GM19239 (cell line): ENCODE data around the genes HINFP and MCAM.

DNA sequence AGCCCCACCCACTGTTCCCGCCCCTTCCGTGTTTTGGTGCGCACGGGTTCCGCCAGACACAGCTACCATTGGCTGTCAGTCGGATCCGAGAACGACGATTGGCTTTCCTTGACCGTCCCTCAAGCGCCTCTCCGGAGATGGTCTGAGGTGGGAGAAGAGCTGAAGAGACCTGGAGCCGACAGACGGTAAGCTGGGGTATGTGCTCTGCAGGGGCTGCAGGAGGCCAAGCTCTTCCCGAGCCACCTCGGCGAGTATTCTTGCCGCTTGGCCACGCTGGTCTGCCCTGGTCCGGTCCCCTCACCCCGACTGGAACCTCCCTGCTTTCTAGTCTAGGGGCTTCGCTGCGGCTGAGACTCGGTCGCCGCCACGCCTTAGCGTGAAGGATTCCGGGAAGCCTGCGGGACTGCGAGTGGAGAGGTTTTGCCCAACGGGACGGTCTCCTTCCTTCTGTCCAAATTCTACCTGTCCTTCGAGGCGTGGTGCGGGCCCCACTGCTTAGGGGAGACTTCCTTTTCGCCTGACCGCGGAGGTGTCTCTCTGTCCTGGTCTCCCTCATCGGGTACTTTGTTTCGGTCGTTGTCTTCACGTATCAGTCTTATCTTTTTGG, at the start of gene HINFP:
HINFP (plus strand) TSS at position 126 of the 607 bp plus-strand sequence.
- RRBS: 3% methylated on average over 8 of the region's 43 CpGs

DNA sequence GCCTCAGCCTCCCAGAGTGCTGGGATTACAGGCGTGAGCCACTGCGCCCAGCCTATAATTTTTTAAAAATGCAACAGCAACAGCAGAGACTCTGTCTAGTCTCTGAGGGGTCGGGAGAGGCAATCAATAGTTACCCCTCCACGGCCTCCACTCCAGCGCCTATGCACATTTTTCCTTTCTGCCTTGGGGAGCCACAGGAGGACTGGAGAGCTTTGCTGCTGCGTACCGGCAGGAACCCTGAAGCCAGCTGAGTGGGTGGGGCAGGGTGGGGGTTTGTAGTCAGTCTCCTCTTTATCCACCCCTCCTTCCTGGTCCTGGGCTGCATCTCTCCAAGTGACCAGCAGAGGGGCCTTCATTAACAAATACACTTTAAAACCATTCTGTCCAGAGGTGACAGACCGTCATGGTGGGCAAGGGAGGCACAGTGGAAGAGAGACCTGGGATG, 4.1 kb upstream of the ABCG4 start:
- RRBS: no CpG with 5 or more reads among the region's 8 CpGs

DNA sequence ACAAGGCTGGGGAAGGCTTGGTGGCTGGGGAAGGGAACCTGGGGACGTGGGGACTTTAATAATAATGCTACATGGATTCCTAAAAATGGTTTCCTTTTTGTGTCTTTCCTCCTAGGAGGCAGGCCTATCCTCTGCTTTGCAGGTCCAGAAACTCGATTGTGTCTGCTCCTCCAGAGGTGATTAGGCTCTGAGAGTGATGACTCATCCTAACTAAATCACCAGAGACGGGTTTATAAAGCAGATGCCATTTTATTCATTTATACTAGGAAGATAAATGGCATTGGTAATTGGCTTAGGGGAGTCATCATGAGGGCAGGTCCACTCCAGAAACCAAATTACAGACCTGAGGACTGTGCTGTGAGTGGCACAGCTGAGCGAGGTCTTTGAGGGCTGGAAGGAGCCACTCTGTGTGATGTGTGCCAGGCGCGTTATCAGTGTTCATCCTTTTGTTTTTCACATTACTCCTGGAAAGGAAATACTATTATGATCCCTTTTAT, 7.0 kb downstream of the NLRX1 start:
- RRBS: no CpG with 5 or more reads among the region's 6 CpGs

GRCh38 chr11:119315074-119316173, 1.5 kb downstream of the MCAM start:
- RRBS: 8% methylated on average over 4 of the region's 32 CpGs

DNA sequence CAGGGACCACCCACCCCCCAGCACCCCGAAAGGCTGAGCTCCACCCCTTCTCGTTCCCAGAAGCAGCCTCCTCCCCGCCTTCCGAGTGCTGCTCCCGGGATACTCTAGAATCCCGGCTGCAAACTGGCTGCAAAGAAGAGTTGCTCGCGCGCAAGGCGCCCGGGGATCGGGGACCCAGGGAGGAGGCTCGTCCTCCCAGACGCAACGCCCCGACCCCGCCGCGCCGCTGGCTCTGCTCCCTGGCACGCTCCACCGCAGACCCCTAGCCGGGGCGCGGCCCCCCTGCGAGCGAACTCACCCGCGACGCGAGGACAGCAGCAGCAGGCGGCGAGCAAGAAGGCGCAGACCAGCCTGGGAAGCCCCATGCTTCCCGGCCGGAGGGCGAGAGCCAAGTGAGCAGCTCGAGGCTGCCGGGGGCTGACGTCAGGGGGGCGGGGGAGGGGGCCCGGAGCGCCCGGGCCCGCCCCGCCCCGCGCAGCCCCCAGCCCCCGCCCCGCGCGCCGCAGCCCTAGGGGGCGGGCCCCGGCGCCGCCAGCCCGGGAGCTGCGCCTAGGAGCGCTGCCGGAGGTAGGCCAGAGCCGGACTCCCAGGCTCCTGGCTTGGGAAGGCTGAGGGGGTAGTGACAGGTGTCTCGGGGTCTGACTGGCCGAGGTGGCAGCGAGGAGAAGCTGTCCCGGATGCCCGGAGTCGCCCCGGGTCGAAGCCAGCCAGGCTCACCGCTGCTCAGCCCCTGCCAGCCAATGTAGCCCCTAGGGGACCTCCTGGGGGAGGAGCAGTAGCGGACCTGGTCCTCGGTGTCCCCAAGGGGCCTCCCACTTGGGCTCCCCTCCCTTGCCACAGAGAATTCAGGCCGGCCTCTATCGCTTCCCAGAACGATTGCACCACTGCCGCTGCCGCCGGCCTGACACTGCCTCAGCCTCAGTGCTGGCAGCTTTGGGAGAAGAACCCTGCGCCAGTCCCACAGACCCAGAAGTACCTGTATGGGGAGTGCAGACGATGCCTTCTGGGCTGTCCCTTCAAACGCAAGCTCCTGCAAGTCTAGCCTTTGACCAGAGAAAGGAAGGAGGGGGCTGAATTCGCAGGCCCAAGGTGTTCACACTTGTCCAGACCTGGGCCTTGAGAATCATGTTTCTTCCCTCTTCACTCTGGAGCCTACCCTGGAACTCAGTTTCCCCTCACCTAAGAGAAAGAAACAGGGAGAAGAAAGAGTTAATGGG, at the start of gene MCAM:
MCAM (minus strand) TSS at position 394 of the 1,217 bp plus-strand sequence.
- RRBS: 3% methylated on average over 33 of the region's 83 CpGs

DNA sequence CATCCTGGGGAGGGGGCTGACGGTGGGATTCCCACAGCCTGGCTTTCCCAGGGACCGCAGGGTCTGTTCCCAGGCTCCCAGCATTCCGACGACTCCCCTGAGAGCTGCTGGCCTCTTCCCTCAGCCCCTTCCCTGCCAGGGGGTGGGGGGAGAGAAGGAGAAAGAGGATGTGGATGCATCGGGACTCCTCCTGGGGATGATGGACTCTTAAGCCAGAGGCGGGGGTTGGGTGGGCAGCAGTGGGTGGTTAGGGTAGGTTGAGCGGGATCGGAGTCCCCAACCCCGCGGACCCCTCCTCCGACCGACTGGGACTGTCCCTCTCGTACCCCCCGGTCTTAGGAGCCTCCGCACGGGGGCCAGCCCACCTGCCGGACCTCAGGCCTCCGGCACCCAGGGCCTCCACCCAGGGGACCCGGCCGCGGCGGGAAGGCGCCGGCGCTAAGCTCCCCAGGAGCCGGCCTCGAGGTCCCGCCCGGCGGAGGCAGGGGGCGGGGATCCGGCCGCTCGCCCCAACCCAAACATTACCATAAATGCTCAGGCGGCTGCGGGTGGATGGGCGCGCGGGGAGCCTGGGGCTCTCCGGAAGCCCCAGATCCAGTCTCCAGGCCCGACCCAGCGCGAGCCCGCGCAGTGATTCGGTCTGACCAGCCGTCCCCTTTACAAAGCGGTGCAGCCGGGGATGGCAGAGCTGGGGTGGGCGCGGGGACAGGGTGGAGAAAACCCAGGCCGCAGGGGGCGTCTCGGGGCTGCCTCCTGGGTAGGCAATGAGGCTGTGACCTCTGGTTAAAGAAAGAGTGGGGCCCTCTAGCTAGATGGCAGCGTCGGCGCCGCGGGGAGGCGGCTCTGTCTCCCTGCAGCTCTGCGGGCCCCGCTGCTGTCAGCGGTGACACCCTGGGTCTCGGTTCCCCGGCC, 3.9 kb upstream of the MCAM start:
- RRBS: 2% methylated on average over 15 of the region's 65 CpGs

GRCh38 chr11:119673712-119674376, 55.2 kb downstream of the NECTIN1 start:
- RRBS: no CpG with 5 or more reads among the region's 15 CpGs

DNA sequence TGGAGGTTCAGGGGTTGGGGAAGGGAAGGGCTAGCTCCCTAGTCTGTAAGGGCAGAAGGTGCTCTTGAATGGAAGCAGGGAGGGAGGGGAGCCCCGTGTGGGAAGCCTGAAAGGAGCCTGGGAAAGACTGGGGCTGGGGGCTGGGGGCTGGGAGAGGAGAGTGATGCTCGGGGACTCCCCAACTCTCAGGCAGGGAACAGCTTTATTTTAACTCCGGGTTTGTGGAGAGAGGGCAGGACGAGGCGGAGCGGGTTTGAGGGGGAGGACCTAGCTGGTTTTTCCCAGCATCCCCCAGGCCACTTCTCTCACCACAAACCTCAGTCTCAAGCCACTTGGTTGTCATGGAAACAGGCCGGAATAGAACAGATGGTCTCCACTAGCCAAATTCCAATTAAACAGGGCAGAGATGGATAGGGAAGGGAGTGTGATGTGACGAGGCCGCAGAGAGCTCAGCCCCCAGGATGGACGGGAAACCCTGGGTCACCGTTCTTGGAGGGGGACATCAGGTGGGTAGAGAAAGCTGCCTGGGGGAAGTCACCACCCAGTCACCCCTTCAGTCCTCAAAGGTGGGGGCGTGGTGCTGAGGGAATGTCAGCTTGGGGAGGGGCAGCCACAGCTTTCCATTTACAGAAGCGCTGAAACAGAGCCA, 19.4 kb downstream of the NECTIN1 start:
- RRBS: no CpG with 5 or more reads among the region's 13 CpGs

DNA sequence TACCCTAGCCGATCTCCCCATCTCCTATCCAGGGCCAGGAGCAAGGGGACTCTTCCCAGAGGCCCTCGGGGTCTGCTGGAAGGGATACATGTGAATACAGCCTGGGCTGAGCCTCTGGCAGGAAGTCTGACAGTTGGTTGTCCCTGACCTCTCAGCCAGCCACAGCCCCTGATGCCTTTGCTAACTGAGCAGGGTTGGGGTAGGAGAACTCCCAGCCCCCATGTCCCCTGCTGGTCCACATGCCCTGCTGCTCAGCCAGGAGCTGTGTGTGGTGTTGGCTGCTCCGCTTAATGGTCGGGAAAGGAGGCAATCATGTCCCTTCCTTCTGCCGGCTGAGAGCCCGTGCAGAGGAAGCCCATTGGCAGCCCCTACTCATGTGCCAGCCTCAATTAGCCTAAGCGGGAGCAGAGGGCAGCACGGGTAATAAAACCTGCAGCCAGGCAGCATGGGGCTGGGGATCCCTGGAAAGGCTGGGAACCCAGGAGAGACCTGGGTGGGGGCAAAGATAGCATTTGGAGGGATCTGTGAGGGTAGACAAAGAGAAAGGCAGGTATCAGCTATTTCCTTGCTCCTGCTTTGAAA, 103.1 kb upstream of the NECTIN1 start:
- RRBS: no CpG with 5 or more reads among the region's 8 CpGs

GRCh38 chr11:120111717-120112161, 26.2 kb downstream of the TRIM29 start:
- RRBS: no CpG with 5 or more reads among the region's 9 CpGs

- RRBS: no CpG with 5 or more reads among the region's 8 CpGs
Measured at GRCh38 chr11:120132141-120132781, 5.7 kb downstream of the TRIM29 start.

GRCh38 chr11:120182766-120183227, 28.0 kb upstream of the OAF start:
- RRBS: no CpG with 5 or more reads among the region's 3 CpGs

GRCh38 chr11:120184156-120184915, 26.5 kb upstream of the OAF start:
- RRBS: no CpG with 5 or more reads among the region's 11 CpGs

- RRBS: 68% methylated on average over 2 of the region's 19 CpGs
Measured at GRCh38 chr11:120196936-120197916, 13.6 kb upstream of the OAF start.

- RRBS: no CpG with 5 or more reads among the region's 7 CpGs
Measured at GRCh38 chr11:120224353-120224776, 13.5 kb downstream of the OAF start.

DNA sequence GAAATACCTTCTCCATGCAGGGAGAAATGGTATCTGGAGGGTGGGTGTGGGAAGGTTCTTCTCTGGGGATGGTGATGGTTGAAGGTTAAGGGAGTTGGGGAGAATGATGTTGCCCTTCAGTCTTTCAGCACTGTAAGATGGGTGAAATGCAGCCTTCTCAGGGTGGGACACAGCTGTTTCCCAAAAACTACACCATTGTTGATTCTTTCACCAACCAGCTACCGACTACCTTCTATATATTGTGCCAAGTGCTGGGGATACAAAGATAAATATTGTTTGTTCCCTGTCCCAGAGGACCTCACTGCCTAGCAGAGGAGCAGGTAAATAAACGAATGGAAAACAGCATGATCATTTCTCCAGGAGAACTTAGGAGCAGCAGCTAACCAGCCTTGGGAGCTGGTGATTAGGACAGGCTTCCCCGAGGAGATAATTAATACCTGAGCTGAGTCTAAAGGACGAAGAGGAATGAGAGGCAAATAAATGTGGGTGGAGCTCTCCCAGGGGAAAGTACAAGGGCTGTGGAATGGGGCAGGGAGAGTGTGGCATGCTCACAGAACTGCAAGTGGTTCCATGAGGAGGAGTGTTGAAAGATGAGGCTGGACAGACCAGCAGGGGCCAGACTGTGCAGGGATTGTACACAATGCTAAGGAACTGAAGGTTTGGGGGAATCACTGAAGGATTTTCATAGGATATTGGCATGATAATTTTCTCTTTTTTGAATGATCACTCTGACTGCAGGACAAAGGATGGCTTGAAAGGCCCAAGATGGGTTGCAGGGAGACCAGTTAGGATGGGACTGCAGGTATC, 14.3 kb upstream of the TLCD5 start:
- RRBS: no CpG with 5 or more reads among the region's 4 CpGs

- RRBS: no CpG with 5 or more reads among the region's 1 CpG
Measured at GRCh38 chr11:120326328-120326527, 1.1 kb downstream of the TLCD5 start.

DNA sequence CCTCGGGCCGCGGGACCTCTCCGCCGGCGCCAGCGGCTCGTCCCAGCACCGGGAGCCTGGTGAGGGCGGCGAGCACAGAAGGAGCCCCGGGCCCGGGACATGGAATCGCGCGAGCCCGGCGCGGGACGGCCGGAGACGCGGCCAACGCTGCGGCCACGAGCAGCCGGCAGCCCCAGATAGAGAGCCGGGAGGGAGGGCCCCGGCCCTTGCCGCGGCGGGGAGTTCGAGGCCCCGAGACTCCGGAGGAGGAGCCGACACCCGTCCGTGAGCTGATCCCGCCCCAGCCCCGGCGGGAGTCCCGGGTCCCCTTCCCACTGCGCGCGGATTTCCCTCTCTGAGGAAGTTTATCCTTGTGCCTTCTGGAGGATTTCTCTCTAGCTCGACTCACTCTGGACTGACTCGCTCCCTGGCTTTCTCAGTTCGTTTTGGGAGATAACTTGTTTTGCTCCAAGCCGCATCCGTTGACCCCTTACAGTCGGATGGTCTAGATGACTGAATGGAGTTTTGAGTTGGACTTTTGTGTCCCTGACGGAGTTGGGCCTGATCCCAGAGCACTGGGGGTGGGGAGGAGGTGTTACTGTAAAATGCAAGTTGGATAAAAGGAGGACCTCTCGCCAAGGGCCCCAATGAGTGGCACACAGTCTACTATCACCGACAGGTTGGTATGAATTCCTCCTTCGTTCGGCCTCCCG, 551 bp downstream of the ARHGEF12 start:
- RRBS: 2% methylated on average over 17 of the region's 57 CpGs

DNA sequence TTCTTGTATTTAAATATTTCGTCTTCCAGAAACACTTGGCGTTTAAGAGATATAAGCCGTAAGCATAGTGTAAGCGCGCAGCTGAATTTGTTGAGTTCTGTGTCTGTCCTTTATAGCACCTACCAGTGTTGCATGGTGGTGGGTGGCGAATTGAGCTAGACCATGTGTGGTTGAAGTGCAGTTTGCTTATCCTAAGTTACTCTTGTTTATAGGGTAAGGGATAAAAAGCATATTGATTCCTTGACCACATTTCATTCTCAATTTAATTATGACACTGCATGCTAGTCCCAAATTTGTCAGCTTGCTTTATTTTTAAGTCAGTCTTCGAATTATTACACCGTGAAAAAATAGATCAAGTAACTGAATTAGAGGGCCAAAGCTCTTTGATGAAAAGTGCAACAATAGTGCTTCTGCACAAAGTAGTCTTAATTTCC, 1.7 kb downstream of the ARHGEF12 start:
- RRBS: no CpG with 5 or more reads among the region's 8 CpGs